Measurements from ENCODE around the gene ITGB1BP1.

- PRO-cap = no peak
- RAMPAGE, long total RNA = no peak
These were observed 34.7 kb downstream of the KIDINS220 start for GRCh38 chr2:8802697-8803187.

GRCh38 chr2:8975265-8975725 lies 28.2 kb downstream of the MBOAT2 start:
- PRO-cap = no peak
- RAMPAGE, long total RNA = no peak

GRCh38 chr2:9212656-9213387 lies 6.2 kb downstream of the ASAP2 start:
- PRO-cap = no peak
- RAMPAGE, long total RNA = start-site peak on the plus strand at chr2:9212824-9212941, 8 reads

DNA sequence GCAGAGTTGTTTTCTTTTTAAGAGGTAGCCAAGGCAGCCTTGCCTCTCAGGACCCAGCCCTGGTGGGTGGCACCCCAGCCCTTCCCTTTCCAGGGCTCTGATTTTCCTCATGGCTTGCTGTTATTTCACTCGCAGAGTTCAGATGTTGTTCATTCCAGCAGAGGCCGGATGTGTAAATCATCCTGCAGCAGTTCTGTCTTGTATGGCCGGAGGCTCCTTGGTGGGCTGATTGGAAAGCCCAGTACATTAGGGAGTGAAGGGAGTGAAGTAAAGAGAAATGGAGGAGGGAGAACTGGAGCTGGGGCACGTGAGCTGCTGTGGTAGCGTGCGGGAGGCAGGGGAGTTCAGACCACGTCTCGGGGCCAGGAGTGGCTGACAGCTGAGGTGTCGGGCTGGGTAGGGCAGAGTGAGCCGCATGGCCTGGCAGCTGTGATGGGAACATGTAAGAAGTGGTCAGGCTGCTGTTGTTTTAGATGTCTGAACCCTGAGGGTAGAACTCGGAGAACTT lies 28.8 kb downstream of the ASAP2 start:
- PRO-cap = no peak
- RAMPAGE, long total RNA = no peak

GRCh38 chr2:9310192-9311142 lies 103.9 kb downstream of the ASAP2 start:
- PRO-cap = no peak
- RAMPAGE, long total RNA = no peak

DNA sequence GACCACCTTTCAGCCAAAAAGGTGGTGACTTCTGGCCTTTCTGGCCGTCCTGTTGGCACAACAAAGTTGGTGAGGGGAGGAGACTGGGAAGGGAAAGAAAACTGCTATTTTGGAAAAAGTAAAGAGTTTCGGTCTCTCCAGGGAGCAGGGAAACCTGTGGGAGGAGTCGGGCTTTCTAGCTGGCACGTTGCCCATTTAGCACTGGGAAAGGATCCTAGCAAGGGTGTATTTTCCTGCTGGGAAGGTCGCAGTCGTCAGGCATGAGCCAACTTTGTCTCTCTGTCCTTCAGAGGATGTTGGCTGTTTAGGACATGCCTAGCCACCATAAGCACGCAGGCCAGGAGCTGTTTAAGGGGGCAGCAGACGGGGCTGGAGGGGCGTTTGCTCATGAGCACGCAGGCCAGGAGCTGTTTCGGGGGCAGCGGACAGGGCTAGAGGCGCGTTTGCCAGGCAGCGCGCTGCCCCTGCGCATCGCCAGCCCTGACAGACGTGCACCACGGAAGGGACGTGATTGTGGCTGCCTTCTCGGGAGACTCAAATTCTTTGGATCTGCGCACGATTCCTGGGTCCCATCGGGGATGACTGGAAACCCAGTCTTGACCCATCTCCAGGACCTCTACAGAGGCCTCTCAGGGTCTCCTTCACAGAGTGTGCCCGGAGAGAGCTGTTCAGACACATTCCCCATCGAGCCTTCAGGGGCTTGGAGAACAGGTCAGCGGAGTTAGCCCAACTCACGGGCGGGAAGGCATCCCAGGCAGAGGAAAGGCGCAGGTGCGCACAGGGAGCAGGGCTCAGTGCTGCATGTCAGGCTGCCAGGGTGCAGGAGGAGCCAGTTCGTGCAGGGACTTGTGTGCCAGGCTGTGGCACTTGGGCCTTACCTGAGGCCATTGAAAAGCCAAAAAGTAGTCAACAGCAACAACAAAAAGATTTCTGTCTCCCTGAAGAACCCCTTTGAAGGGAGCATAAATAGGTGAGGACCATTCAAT lies 104.3 kb downstream of the ITGB1BP1 start:
- PRO-cap = no peak
- RAMPAGE, long total RNA = start-site peak on the plus strand centred at position 484 of the sequence, 745 bp wide, 21 reads

DNA sequence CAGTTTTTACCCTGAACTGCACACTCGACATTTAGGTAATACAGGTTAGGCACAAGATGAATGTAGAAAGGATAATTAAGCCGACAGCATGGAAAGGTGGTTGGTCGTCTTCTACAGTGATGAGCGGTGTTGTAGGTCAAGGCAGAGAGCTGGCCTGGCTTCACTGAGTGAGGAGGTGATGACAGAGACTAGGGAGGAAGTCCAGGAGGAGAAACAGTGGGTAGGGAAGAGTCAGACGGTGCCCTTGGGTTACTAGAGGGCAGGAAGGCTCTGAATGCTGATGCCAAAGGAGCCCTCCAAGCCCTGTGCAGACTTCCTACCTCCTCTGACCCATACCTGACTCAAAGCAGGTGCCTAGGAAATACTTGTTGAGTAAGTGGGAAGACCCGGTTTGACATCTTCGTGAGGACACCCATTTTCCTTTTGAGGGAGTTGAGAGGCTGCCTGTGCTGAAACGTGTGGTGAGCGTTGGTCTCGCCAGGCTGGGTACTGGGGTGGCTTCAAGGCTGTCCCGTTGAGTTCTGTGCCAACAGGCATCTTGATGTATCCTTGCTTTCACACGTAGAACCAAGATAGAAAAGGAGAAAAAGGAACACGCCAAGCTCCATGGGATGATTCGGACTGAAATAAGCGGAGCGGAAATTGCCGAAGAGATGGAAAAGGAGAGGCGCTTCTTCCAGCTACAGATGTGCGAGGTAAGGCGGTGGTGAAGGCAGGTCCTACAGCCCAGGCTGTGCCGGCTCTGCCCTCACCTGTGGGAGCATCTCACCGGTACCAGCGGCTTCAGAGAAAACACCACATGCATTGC lies 100.6 kb downstream of the ITGB1BP1 start:
- PRO-cap = no peak
- RAMPAGE, long total RNA = no peak

GRCh38 chr2:9422814-9423756 lies at the start of gene ITGB1BP1:
TSS of gene ITGB1BP1 (minus strand) at chr2:9423528.
- PRO-cap = bidirectional peak, plus-strand start at chr2:9423280, minus-strand start at chr2:9423176; bidirectional peak, plus-strand start at chr2:9423657, minus-strand start at chr2:9423520
- RAMPAGE, long total RNA = start-site peak on the plus strand at chr2:9423660-9423677, 27 reads

GRCh38 chr2:9539388-9540013 lies 16.1 kb downstream of the ADAM17 start:
- PRO-cap = no peak
- RAMPAGE, long total RNA = no peak

GRCh38 chr2:9554737-9555148 lies 887 bp downstream of the ADAM17 start:
- PRO-cap = bidirectional peak, plus-strand start at chr2:9555062, minus-strand start at chr2:9555012
- RAMPAGE, long total RNA = no peak

- PRO-cap = no peak
- RAMPAGE, long total RNA = no peak
These were observed 18.4 kb upstream of the ADAM17 start for GRCh38 chr2:9574026-9574529.

DNA sequence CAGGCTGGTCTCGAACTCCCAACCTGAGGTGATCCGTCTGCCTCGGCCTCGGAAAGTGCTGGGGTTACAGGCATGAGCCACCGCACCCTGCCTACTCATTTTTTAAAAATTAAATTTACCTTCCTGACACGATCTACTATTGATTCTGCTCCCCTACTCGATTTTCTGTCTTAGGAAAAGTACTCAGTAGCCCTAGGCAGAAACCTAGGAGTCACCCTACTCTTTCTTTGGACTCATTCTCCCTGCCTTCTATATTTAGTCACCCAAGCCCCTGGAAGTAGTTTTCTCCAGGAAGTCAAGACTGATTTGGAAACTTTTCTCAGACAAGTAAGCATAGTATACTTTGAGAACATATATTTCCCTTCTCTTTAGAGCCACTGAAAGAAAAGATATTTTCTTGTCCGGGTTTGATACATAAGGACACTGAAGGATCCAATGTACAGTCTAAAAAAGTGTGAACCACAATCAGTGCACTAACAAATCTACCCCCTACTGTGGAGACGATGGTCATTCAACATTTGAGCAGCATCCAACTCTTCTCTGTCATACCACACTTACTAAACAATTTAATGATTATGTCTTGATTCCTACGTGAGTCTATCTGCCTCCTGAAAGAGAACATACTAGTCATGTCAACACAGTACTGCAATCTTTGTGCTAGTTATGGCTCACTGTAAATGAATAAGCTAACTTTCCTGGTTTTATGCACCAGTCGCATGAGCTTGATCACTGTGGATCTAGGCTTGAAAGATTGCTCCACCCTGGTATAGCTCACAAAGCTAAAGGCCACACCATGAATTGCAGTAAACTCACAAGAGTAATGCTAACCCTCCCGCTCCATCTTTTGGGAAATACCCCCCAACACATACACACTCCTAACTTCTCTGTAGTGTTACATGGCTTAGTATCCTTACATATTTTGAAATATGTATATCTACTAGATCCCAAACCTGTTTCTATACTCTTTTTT lies 19.8 kb downstream of the YWHAQ start:
- PRO-cap = no peak
- RAMPAGE, long total RNA = no peak

DNA sequence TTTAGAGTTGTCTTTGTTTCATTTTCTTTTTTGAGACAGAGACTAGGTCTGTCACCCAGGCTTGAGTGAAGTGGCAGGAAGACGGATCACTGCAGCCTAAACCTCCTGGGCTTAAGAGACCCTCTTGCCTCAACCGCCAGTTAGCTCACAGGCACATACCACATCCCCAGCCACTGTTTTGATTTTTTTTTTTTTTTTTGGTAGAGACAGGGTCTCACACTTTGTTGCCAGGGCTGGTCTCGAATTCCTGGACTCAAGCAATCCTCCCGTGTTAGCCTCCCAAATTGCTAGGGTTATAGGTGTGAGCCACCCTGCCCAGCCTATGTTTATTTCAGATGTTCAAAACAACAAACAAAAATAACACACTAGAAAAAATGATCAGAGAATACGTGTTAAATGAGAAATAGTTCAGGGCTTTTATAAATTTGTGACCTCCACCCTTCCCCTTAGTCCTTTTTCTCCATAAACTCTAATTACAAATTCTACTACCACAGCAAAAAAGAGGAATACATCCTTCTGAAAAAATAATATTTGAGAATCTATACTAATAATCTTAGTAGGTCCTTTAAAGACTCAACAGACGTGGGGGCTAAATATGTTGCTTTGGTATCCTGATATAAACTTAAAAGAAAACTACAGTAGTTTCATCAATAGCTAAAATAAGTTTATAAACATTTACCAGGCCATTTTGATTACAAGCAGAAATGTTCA lies 12.1 kb downstream of the YWHAQ start:
- PRO-cap = no peak
- RAMPAGE, long total RNA = no peak

- PRO-cap = no peak
- RAMPAGE, long total RNA = no peak
These were observed 3.2 kb downstream of the YWHAQ start for GRCh38 chr2:9627242-9628332.

- PRO-cap = no peak
- RAMPAGE, long total RNA = no peak
These were observed 44.8 kb upstream of the YWHAQ start for GRCh38 chr2:9675367-9676239.

- PRO-cap = no peak
- RAMPAGE, long total RNA = no peak
These were observed 62.4 kb upstream of the YWHAQ start for GRCh38 chr2:9693151-9693575.

GRCh38 chr2:9753178-9754032 lies 89.9 kb upstream of the TAF1B start:
- PRO-cap = no peak
- RAMPAGE, long total RNA = no peak

DNA sequence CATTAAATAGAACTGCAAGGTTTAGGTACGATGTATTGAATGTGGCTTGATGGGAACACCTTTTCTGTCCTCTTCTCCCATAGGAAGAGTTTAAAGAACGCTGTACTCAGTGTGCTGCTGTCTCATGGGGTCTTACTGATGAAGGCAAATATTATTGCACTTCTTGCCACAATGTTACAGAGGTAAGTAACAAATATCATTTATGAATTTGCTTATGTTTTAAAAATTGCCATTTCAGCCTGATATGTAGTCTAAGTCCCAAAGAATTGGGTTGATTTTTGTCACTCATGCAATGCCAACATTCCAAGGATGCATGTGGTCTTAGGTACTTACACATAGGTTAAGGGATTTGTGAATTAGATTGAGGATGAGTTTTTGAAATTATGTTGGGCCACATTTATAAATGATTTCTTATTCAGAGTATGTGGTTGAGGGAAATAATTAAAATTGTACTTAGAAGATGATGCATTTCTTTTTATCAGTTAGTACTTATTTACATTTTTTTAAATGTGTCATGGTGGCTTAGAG lies 1.9 kb downstream of the TAF1B start:
- PRO-cap = no peak
- RAMPAGE, long total RNA = start-site peak on the plus strand centred at position 164 of the sequence, 478 bp wide, 17 reads

- PRO-cap = unidirectional peak, plus-strand start at chr2:9982519
- RAMPAGE, long total RNA = no peak
These were observed 30.8 kb downstream of the GRHL1 start for GRCh38 chr2:9982379-9982705.

DNA sequence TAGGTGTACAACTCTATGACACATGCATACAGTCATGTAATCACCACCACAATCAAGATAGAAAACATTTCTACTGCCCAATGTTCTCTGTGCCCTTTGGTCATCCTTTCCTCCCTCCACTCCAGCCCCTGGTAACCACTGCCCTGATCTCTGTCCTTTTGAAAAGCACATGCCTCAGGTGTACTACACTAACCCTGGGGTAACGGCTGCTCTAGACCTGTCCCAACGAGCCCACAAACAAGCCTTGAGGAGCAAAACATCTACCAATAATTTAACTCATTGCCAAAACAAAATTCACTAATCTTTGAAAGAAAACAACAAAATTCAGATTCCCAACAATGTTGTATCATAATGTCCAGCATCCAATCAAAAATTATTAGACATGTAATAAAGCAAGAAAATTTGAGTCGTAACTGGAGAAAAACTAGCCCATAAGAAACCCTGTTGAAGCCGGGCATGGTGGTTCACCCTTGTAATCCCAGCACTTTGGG lies 25.9 kb upstream of the KLF11 start:
- PRO-cap = no peak
- RAMPAGE, long total RNA = no peak